Cardiac fibroblast (primary cell): ENCODE measurements around the gene TPO.

GRCh38 chr2:69356-70169 lies 23.3 kb upstream of the FAM110C start:
- RRBS, result no CpG with 5 or more reads among the region's 10 CpGs

DNA sequence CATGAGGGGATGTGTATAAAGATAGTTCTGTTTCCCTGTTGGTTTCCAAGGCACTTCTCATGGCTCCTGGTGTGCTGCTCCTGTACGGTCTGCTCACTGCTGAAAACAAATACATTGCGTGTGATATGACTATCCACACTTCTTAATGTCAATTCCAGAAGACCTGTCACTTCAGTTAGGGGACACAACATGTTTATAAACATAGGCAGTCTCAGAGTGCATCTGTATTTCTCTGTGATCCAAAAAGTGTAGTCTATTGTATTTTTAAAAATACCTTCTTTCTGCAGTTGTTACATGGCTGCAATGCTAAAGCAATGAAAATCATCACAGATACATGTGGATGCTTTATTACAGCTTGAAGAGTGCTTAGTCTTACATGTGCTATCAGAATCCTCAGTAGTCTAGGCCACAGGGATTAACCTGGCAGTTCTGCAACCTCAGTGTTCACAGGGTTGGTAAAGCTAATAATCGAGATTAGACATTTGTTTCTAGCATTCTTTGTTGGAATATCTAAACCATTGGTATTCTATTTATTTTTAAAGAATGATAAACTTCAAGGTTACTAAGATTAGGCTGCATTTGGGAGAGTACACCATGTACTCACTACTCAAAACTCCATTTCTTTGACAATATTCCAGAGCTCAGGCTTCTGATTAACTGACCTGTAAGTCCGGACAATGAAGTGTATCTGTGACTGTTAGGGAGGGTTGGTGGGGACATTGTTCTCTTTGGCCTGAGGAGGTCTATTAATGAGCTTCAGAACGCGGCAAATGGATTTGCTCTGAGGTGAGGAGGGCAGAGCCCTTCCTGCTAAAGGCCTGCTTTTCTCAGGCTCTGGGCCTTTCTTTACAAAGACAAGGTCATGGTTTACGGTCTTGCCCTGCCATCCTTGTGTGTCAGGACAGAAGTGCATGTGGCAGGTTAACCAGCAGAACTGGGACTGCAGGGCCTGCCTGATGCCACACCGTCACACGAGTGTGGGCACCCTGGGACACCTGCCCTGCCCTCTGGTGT lies 7.5 kb downstream of the ALKAL2 start:
- RRBS, result no CpG with 5 or more reads among the region's 9 CpGs

DNA sequence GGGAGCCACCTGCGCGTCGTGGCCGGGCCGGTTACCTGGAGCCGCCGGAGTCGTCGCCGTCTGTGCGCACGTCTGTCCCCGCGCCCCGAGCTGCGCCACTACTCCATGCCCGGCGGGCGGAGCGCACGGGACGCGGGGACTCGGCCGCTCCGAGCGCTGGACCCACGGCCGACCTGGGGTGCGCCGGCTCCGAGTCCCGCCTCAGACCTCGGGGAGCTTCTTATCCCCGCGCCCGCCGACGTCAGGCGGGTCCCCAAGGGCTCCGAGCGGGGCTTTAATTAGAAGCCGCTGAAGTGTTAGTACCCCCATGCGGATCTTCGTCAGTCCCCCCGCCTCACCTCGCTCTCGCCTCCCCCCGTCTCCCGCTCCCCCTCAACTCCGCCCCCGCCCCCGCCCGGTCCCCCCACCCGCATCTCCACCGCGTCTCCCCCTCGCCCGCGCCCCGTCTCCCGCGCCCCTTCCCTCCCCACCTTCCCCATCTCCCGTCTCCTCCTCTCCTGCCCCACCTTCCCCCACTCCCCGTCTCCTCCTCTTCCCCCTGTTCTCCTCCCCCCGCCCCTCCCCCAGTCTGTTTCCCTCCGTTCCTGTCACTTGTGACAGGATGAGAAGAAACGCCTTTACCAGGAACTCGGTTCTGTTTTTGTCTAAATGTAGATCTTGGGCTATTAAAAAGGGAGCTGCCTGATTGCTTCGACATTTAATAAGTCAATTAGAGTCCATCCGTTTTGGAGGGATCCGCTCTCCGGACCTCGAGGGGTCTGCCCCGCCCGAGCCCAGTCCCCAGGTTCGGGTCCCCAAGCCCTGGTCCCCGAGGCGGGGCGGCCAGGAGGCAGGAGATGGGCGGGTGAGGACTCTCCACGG lies 857 bp upstream of the ALKAL2 start:
- RRBS, result 2% methylated on average over 24 of the region's 82 CpGs

DNA sequence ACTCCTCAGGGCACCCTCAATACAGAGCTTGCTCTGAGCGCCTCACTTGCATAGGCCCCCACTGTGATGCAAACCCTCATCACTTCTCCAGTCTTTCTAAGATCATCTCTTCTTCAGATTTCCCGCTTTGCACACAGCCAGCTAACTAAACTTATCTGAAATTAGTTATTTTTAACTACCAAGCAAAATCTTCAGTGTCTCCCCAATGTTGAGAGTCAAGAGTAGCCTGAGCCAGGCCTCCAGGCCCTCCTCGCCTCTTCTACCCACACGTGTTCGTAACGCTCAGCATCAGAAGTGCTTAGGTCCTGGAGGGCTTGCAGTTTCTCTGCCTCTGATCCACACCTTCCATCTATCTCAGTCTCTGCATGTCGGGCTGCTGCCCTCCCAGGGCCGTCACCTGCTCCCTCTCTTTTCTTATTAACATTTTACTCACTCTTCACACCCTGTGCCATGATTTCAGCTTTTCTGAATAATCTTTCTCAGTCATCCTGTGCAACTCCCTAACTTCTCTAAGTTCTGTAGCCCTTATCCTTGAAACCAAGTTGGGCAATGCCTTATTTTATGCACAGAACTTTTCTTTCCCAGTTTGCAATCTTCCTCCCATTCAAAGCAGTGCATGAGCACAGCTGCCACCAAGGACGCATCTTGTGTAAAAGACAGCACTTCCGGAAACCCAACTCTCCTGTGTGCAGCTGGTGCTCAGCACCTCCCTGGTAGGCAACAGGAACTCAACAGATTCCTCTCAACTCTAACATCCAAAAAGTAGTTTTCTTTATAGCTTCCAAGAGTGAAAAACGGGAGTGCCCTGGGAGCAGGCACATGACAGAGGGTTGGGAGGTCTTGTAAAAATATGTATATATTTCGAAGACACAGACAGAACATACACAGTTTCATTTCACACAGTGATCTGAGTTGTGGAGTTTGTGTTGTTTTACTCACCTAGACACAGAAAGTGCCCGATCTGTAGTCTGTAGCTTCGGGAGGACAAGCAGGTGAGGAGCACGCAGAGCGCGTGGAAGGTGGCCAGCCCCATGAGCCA lies 2.3 kb downstream of the TMEM18 start:
- RRBS, result no CpG with 5 or more reads among the region's 17 CpGs

GRCh38 chr2:691762-692117 lies 14.5 kb upstream of the TMEM18 start:
- RRBS, result no CpG with 5 or more reads among the region's 20 CpGs

GRCh38 chr2:1140230-1140733 lies 189.6 kb downstream of the SNTG2 start:
- RRBS, result no CpG with 5 or more reads among the region's 15 CpGs

GRCh38 chr2:1412863-1413889 lies at the start of gene TPO:
Gene TPO (plus strand): TSS chr2:1413463.
- RRBS, result no CpG with 5 or more reads among the region's 21 CpGs

- RRBS, result no CpG with 5 or more reads among the region's 14 CpGs
These were observed 35.5 kb downstream of the TPO start for GRCh38 chr2:1448782-1449195.

- RRBS, result 60% methylated on average over 5 of the region's 12 CpGs
These were observed 153.6 kb downstream of the PXDN start for GRCh38 chr2:1590521-1591211.

- RRBS, result 35% methylated on average over 1 of the region's 19 CpGs
These were observed 153.0 kb downstream of the PXDN start for GRCh38 chr2:1591257-1591738.

GRCh38 chr2:1708583-1709202 lies 35.6 kb downstream of the PXDN start:
- RRBS, result no CpG with 5 or more reads among the region's 24 CpGs

GRCh38 chr2:1715248-1715917 lies 28.9 kb downstream of the PXDN start:
- RRBS, result no CpG with 5 or more reads among the region's 19 CpGs

DNA sequence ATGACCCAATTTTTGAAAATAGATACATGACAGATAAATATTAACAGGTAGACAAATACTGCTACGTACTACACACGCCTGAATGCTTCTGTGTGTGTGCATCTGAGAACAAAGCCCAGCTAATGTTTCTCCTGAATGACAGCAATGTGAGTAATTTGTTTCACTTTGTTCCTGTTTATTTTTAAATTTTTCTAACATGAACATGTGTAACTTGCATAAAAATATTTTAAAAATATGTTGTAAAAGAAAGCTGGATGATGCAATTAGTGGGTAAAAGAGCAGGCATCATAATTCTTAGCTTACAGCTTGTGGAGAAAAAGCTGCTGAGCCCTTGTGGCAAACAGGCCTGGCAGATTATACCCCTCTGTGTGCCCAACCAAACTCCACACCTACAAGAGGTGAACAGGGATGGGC lies 14.3 kb downstream of the PXDN start:
- RRBS, result no CpG with 5 or more reads among the region's 2 CpGs

DNA sequence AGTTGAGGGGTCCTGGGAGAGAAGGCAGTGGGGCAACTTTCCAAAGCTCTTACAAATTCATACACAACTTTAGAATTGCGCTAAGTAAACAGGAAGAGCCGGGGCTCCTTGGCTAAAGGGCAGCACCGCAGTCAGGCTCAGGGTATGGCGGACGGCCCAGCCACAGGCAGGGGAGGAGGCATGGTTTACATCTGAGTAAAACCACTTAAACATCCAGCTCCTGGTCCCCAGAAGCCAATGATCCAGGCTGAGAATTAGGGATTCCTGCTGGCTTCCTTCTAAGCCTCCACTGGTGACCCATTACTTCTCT lies 13.9 kb downstream of the PXDN start:
- RRBS, result no CpG with 5 or more reads among the region's 5 CpGs

GRCh38 chr2:1731596-1732719 lies 12.4 kb downstream of the PXDN start:
- RRBS, result 6% methylated on average over 3 of the region's 15 CpGs

DNA sequence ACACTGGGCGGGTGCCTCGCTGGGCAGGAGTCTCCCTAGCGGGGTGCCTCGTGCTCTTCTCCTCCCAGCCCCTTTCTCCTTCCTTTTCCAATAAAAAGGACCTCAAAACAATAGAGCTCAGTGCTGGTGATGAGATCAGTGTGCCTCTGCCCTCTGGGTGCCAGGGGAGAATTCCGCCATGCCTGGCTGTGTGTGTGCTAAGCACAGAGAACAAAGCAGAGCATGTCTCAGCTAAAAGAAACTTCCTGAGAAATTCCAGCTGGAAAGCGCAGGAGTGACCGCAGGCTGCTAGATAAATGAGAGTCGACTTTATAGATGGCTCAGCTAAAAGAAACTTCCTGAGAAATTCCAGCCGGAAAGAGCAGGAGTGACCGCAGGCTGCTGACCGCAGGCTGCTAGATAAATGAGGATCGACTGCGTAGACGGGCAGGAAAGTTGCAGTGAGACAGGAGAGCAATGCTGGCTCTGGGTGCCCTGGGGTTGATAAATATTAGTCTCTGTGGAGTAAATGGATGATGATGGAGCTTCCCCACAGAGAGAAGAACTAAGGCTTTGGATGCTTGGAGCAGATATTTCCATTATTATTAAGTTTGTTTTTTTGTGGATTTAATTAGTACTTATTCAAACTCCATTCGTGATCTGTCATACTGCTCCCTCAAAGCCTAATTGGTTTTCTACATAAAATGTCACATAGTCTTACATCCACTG lies 11.5 kb upstream of the PXDN start:
- RRBS, result no CpG with 5 or more reads among the region's 15 CpGs

GRCh38 chr2:1823279-1823886 lies 79.1 kb upstream of the PXDN start:
- RRBS, result no CpG with 5 or more reads among the region's 18 CpGs

- RRBS, result 97% methylated on average over 9 of the region's 121 CpGs
These were observed 145.3 kb downstream of the MYT1L start for GRCh38 chr2:2185412-2186573.

GRCh38 chr2:2332430-2332984 lies 1.4 kb upstream of the MYT1L start:
- RRBS, result no CpG with 5 or more reads among the region's 7 CpGs

DNA sequence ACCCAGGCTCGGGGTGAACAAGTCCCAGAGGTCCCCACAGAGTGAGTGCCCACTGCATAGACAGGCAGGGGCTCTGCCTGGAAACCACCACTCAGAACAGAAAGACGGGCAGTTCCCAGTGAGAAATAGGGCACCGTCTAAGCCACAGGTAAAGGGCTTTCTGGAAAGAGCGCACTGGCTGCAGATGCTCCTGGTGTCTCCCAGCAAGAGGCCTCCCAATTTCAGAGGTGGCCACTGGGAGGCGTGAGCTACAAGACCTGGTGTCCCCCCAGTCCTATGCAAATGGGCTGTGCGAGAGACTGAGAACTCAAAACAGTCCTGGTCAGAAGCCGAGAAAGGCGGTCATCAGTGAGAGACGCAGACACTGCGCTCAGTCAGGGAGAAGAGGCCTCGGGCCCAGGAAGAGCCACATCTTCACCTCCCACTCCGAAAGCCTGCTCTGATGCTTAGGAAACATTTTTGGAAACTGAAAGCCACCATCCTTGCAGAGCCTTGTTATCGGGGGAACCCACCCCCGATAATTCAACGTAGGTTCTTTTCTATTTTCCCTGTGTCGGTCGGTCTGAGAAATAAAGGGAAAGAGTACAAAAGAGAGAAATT lies 179.5 kb downstream of the EIPR1 start:
- RRBS, result no CpG with 5 or more reads among the region's 17 CpGs